SK-N-SH (cell line): ENCODE measurements around a stretch of chr13.

GRCh38 chr13:106905791-106906403 lies 338.0 kb upstream of the ARGLU1 start:
- RRBS, result no CpG with 5 or more reads among the region's 12 CpGs
CAGE:
- cytosol, long polyA plus RNA, result no peak
- long polyA plus RNA, result no peak
- nucleus, long polyA plus RNA, result no peak

DNA sequence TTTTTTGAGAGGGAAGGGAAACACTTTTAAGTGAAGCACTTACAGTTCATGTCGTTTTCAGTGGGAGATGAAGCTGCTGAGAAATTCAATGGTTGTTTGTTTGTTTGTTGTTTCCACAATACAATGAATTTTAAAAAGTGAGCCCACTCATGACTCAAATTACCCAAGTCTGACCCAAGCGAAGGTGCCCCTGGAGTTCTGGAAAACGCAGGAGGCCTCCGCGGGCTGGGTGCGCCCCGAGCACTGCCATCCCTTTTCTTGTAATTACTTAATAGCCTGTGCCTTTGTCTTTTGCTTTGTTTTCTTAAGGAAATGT lies 348.9 kb upstream of the ARGLU1 start:
- RRBS, result no CpG with 5 or more reads among the region's 7 CpGs
CAGE:
- cytosol, long polyA plus RNA, result no peak
- long polyA plus RNA, result no peak
- nucleus, long polyA plus RNA, result no peak

- RRBS, result no CpG with 5 or more reads among the region's 21 CpGs
CAGE:
- cytosol, long polyA plus RNA, result no peak
- long polyA plus RNA, result no peak
- nucleus, long polyA plus RNA, result no peak
Measured at GRCh38 chr13:106917157-106917446, 349.2 kb upstream of the ARGLU1 start.

DNA sequence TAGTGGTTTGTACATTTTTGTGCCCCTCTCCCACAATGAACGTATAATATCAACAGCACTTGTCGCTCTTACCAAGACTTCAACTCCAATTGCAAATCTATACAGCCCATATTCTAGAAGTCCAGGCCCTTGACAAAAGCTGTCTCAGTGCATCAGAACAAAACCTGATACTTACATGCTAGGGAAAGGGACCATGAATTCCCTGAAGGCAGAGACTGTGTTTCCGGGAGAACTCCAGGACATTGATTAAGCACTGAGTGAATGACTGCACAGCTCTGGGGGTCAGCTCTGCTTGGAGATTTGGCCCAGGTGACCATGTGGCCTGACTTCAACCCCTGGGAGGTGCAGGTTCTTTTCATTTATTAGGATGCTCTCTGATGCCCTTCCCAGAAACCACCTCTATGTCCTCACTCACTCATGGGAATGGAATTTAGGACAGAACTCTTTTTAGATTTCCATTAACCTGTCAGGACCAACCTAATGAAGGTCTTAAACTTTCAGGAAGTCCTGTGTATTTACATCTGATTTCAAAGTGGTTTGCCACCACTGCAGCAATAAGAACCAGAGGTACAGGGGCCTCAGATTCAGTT lies 393.2 kb upstream of the ARGLU1 start:
- RRBS, result no CpG with 5 or more reads among the region's 3 CpGs
CAGE:
- cytosol, long polyA plus RNA, result no peak
- long polyA plus RNA, result no peak
- nucleus, long polyA plus RNA, result no peak

- RRBS, result no CpG with 5 or more reads among the region's 10 CpGs
CAGE:
- cytosol, long polyA plus RNA, result no peak
- long polyA plus RNA, result no peak
- nucleus, long polyA plus RNA, result no peak
Measured at GRCh38 chr13:107883433-107884177, 16.3 kb upstream of the NALF1 start.

- RRBS, result no CpG with 5 or more reads among the region's 4 CpGs
CAGE:
- cytosol, long polyA plus RNA, result no peak
- long polyA plus RNA, result no peak
- nucleus, long polyA plus RNA, result no peak
Measured at GRCh38 chr13:109266780-109267070, 519.7 kb downstream of the IRS2 start.

GRCh38 chr13:109402914-109403383 lies 383.4 kb downstream of the IRS2 start:
- RRBS, result no CpG with 5 or more reads among the region's 7 CpGs
CAGE:
- cytosol, long polyA plus RNA, result no peak
- long polyA plus RNA, result no peak
- nucleus, long polyA plus RNA, result no peak

GRCh38 chr13:109479963-109480645 lies 306.3 kb downstream of the IRS2 start:
- RRBS, result no CpG with 5 or more reads among the region's 8 CpGs
CAGE:
- cytosol, long polyA plus RNA, result no peak
- long polyA plus RNA, result no peak
- nucleus, long polyA plus RNA, result no peak

GRCh38 chr13:109657345-109657747 lies 129.0 kb downstream of the IRS2 start:
- RRBS, result no CpG with 5 or more reads among the region's 6 CpGs
CAGE:
- cytosol, long polyA plus RNA, result no peak
- long polyA plus RNA, result no peak
- nucleus, long polyA plus RNA, result no peak

- RRBS, result no CpG with 5 or more reads among the region's 6 CpGs
CAGE:
- cytosol, long polyA plus RNA, result no peak
- long polyA plus RNA, result no peak
- nucleus, long polyA plus RNA, result no peak
Measured at GRCh38 chr13:109938532-109939127, 152.2 kb upstream of the IRS2 start.

GRCh38 chr13:110109676-110110490 lies 197.1 kb downstream of the COL4A1 start:
- RRBS, result no CpG with 5 or more reads among the region's 19 CpGs
CAGE:
- cytosol, long polyA plus RNA, result no peak
- long polyA plus RNA, result no peak
- nucleus, long polyA plus RNA, result no peak

DNA sequence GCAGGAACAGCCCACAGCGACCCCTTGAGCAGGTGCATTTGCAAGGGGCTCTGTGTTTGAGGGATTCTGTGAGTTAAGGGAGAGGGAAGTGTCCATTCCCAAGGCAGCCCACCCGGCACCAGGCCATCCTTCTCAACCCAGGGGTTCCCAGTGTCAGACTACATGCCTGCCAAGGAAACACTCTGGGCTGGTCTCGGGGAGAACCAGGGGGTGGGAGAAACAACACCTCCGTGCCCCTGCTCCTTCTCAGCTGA lies 135.2 kb downstream of the COL4A1 start:
- RRBS, result no CpG with 5 or more reads among the region's 4 CpGs
CAGE:
- cytosol, long polyA plus RNA, result no peak
- long polyA plus RNA, result no peak
- nucleus, long polyA plus RNA, result no peak

DNA sequence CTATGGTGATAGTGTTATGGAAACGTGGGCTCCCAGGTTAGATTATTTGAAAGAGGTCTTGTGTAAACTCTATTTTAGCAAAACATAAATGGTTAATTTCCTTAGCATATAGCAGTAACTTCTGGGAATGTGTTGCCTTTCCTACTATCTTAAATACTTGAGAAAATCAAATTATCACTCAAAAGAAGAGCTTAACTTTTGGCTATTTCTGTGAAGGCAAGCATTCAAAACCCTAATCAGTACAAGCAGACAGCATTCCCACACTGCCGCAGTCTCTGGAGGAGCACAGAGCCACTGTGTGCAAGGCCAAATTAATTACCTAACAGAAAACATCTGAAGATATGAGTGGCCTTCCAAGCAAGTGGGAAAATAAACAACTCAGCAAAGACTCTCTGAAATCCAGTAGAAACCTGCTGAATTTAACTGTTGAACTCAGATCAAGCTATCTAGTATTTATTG lies 68.2 kb downstream of the COL4A1 start:
- RRBS, result no CpG with 5 or more reads among the region's 2 CpGs
CAGE:
- cytosol, long polyA plus RNA, result no peak
- long polyA plus RNA, result no peak
- nucleus, long polyA plus RNA, result no peak

GRCh38 chr13:110338246-110339416 lies 31.5 kb downstream of the COL4A2 start:
- RRBS, result no CpG with 5 or more reads among the region's 17 CpGs
CAGE:
- cytosol, long polyA plus RNA, result no peak
- long polyA plus RNA, result no peak
- nucleus, long polyA plus RNA, result no peak

DNA sequence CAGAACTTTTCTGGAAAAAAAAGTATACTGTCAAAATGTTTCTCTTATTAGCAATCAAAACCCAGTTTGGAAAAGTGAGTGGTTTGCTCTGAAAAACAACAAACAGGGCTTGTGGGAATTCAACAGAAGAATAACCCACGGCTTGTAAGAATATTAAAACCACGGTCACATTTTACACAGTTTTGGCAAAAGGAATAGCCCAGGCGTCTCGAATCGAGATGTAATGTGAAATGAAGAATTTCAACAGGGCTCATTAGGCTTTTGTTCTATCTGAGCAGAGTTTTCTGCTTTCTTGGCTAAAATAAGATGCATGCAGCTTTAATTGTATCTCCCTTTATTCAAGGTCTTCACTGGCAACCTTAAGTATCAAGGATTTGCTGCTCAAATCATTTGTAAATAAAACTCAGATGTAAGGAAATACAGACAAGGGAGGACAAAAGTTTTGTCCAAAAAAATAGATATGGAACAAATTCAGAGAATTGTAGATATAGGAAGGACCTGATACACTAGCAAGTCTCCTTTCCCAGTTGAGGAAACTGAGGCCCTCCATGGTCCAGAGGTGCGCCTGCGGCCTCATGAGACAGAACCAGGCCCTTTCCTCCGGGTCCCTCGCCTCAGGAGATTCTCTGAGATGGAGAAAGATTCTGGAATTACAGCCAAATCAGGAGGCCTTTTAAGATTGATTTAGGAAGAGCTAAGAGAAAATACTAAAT lies 71.0 kb downstream of the COL4A2 start:
- RRBS, result no CpG with 5 or more reads among the region's 9 CpGs
CAGE:
- cytosol, long polyA plus RNA, result no peak
- long polyA plus RNA, result no peak
- nucleus, long polyA plus RNA, result no peak

GRCh38 chr13:110398171-110398850 lies 91.2 kb downstream of the COL4A2 start:
- RRBS, result no CpG with 5 or more reads among the region's 8 CpGs
CAGE:
- cytosol, long polyA plus RNA, result no peak
- long polyA plus RNA, result no peak
- nucleus, long polyA plus RNA, result no peak

GRCh38 chr13:110404353-110404818 lies 97.3 kb downstream of the COL4A2 start:
- RRBS, result no CpG with 5 or more reads among the region's 5 CpGs
CAGE:
- cytosol, long polyA plus RNA, result no peak
- long polyA plus RNA, result no peak
- nucleus, long polyA plus RNA, result no peak

DNA sequence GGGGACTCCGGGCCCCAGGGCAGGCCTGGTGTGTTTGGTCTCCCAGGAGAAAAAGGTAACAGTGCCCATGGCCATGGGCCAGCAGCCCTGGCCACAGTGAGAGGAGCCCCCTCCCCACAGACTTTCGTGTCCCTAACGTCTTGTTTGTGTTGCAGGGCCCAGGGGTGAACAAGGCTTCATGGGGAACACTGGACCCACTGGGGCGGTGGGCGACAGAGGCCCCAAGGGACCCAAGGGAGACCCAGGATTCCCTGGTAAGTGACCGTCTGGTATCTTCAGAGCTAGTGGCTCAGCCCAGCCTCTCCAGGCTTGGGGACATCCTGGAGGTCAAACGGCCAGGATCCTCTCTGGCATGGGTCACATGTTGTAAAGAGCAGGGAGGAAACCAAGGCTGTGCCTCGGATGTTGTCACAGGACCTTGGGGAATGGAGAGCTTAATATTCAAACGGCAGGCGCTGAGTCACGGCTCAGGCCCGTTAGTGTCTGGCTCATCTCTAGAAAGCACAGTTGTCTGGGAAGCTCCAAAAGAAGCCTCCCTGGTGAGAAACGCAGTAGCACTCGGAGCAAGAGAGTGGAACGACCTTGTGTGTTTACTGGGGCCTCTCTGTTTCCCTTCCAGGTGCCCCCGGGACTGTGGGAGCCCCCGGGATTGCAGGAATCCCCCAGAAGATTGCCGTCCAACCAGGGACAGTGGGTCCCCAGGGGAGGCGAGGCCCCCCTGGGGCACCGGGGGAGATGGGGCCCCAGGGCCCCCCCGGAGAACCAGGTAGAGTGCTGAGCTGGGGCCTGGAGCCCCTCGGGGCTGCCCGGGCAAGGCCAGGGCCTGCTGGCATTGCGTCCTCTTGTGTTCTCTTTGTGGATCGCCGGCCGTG lies 58.1 kb downstream of the RAB20 start:
- RRBS, result 90% methylated on average over 10 of the region's 27 CpGs
CAGE:
- cytosol, long polyA plus RNA, result no peak
- long polyA plus RNA, result no peak
- nucleus, long polyA plus RNA, result no peak

DNA sequence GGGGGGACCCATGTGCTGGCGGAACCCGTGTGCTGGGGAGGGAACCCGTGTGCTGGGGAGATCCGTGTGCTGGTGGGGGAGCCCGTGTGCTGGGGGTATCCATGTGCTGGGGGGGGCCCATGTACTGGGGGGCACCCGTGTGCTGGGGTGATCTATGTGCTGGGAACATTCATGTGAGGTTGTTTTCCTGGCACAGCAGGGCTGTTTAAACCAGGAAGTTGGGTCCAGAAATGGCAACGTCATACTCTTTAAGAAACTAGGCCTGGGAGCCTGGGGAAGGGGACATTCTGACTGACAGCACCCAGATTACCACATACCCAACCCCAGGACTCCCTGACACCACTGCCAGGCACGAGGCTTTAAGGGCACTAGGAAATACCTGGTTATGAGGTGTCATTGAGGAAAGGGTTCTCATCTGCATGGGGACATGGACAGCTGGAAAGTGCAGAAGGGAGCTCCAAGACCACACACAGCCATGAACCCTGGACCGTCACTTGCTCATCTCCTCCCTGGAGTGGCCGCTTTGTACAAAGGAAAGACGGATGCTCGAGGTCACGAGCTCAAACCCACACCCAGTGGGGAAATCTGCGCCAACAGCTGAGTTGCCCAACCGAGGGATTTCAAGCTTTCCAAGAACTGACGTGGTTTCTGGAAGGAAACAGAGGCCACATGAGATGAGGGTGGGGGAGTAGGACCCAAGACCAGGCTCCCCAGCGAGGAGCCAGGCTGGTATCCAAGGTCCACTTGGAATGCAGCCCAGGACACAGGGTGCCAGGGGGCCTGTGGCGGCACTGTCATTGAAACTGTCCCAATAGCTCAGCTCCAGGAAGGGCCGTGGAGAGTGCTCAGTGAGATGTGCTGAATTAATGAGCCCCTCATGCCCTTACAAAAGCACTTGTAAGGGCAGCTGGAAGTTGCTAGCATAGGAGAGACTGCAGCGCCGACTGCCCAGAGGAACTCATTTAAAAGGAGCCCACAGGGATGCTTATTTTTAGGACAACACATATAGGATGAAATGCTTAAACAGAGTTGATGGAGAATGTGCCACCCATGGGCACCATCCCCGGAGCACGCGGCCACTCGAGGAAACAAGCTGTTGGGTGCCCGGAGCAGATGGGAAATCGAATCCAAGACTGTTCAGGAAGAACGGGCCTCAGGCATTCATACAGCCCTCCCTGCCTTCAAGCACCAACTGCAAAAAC lies 40.8 kb downstream of the RAB20 start:
- RRBS, result 91% methylated on average over 5 of the region's 28 CpGs
CAGE:
- cytosol, long polyA plus RNA, result no peak
- long polyA plus RNA, result no peak
- nucleus, long polyA plus RNA, result no peak

DNA sequence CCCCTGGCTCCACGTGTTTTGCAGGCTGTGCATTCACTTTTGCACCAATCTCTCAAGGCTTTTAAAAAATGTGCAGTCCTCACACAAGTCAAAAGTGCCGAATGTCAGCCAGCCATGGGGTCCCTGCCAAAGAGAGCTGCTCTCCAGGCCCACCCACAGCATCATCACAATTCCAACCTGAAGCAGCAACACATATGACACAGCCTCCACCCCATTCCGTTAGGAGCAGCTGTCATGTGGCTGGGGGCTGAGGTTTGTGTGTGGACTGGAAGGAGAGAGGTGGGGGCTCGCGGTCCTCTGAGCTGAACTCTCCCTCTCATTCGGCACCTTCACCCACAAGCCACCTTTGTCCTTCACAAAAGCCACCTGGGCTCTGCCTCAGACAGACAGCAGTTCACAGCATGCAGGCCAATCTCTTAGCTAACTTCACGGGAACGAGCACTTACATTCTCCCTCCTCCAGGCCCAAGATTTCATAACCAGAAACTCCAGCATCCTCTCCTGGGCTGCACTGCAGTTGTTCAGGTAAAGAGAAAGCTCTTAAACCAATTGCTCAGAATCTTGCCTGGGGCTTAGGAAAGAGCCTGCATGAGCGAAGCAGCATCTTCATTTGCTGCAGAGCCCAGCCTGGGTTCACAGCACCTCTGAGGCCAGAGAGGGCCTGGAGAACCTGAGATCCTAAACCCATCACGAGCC lies 7.2 kb downstream of the RAB20 start:
- RRBS, result no CpG with 5 or more reads among the region's 10 CpGs
CAGE:
- cytosol, long polyA plus RNA, result no peak
- long polyA plus RNA, result no peak
- nucleus, long polyA plus RNA, result no peak